ENCODE measurements around a stretch of chr19.

- PRO-cap = no peak
- RAMPAGE, long total RNA = no peak
Observed at GRCh38 chr19:2952919-2953698, 8.3 kb upstream of the ZNF77 start.

DNA sequence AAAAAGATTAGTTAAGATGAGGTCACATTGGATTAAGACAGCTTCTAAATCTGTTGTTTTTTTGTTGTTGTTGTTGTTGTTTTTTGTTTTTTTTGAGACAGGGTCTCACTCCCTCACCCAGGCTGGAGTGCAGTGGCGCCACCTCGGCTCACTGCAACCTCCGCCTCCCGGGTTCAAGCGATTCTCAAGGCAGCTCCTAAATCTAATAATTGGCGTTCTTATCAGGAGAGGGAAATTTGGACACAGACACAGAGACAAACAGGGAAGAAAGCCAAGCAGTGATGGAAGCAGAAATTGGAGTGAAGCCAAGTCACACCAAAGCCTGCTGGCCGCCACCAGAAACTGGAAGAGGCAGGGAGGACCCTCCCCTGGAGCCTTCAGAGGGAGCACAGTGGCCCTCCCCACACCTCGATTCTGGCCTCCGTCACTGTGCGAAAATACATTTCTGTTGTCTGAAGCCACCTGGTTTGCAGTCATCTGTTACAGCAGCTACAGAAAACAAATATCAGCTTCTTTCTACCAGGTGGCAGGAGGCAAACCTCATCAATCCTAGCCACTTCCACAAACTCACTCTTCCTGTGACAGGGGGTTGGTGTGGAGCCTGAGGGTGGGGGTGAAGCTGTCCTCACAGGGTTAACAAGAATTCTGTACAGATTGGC lies 8.3 kb upstream of the TLE6 start:
- PRO-cap = no peak
- RAMPAGE, long total RNA = no peak

GRCh38 chr19:2977786-2978053 lies 356 bp downstream of the TLE6 start:
- PRO-cap = no peak
- RAMPAGE, long total RNA = no peak

DNA sequence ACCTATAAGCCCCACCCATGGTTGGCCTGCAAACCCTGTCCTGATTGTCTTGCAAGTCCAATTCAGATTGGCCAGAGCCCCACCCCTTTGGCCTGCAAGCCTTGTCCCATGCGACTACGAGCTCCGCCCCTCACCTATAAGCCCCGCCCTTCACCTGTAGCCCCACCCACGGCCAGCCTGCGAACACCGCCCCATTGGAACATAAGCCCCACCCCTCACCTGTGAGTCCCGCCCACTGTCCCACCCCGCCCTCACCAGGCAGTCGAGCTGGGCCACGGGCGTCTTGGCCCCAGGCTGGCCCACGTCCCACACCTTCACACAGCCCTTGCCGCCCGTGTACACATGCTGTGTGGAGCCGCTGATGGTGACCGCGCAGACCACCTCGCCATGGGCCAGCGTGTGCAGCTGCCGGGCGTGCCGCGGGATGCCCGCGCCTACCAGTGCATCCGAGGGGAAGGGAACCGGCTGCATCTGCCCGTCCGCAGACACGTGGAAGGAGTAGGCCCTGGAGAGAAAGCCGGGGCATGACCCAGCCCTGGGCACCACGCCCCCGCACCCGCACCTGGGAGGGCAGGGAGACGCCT lies 22.8 kb downstream of the TLE2 start:
- PRO-cap = no peak
- RAMPAGE, long total RNA = no peak

DNA sequence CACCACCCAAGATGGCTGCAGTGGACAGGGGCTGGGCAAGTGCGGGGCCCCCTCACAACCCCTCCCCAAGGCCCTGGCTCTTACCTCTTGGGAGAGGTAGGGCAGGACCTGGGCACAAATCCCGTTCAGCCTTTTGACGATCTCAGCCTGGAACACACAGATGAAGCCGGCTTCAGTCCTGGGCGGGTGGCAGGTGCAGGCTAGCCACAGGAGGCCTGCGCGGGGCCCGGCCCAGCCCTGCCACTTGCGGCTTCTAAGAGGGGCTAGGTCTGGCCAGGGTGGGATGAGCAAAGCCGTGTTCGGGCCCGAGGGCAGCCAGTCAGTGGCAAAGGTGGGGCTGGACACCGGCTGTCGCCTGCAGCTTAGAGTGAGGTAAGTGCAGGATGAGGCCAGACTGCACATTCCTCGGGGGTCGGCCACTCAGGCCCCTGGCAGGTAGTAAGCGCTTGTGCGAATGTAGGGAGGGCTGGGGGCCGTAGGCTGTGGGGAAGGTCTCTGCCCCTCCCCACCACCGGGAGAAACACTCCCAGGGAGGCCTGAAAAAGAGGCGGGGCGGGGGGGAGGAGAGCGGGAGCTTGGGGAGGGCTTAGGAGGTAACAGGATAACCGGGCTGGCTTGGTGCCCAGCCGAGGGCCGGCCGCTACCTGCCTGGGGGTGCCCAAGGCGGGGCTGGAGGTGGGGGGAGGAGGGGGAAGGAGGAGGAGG lies 6.6 kb downstream of the TLE5 start:
- PRO-cap = no peak
- RAMPAGE, long total RNA = no peak

- PRO-cap = no peak
- RAMPAGE, long total RNA = start-site peak on the minus strand at chr19:3061839-3061916, 27 and 20 reads in 2 replicates
Observed at GRCh38 chr19:3061688-3062080, 611 bp downstream of the TLE5 start.

- PRO-cap = no peak
- RAMPAGE, long total RNA = no peak
Observed at GRCh38 chr19:3096464-3096834, 2.3 kb downstream of the GNA11 start.

GRCh38 chr19:3107789-3108310 lies 13.7 kb downstream of the GNA11 start:
- PRO-cap = no peak
- RAMPAGE, long total RNA = no peak

DNA sequence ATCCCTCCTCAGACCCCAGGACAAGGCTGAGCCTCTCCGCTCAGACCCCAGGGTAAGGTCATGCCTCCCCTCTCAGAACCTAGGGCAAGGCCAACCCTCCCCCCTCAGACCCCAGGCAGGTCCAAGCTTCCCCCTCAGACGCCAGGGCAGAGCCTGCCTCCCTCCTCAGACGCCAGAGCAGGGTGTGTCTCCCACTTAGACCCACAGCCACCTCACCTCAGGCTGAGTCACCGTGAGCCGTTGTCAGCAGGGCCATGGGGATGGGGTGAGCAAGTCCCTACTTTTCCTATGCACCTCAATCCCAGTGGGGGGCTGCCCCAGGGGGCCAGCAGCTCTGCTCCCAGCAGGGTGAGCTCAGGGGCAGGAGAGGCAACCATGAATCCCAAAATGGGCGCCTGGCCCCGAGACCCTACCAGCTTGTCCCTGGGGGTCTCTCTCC lies 1.4 kb upstream of the S1PR4 start:
- PRO-cap = no peak
- RAMPAGE, long total RNA = no peak

GRCh38 chr19:3180706-3181218 lies 2.2 kb downstream of the S1PR4 start:
- PRO-cap = no peak
- RAMPAGE, long total RNA = no peak

- PRO-cap = no peak
- RAMPAGE, long total RNA = no peak
Observed at GRCh38 chr19:3193279-3194380, 7.9 kb downstream of the NCLN start.

GRCh38 chr19:3284602-3285630 lies 60.5 kb downstream of the CELF5 start:
- PRO-cap = no peak
- RAMPAGE, long total RNA = no peak

- PRO-cap = no peak
- RAMPAGE, long total RNA = no peak
Observed at GRCh38 chr19:3374420-3375207, 8.2 kb downstream of the NFIC start.

- PRO-cap = no peak
- RAMPAGE, long total RNA = no peak
Observed at GRCh38 chr19:3433239-3433891, 47.0 kb downstream of the SMIM24 start.

GRCh38 chr19:3452227-3453050 lies 27.9 kb downstream of the SMIM24 start:
- PRO-cap = no peak
- RAMPAGE, long total RNA = no peak

GRCh38 chr19:3464878-3465676 lies 15.2 kb downstream of the SMIM24 start:
- PRO-cap = no peak
- RAMPAGE, long total RNA = no peak

DNA sequence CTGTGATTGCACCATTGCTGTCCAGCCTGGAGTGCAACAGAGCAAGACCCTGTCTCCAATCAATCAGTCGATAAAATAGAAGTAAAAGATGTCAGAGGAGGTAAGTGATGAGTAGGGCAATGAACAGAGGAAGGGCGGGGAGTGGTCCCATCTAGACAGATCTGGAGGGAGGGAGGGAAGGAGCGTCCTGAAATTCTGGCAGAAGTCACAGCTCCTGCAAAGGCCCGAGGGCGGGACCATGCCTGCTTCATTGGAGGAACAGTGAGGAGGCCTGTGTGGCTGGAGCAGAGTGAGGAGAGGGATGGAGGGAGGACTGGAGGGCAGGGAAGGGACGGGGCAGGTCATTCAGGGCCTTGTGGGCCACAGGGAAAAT lies 9.6 kb downstream of the SMIM24 start:
- PRO-cap = no peak
- RAMPAGE, long total RNA = no peak

DNA sequence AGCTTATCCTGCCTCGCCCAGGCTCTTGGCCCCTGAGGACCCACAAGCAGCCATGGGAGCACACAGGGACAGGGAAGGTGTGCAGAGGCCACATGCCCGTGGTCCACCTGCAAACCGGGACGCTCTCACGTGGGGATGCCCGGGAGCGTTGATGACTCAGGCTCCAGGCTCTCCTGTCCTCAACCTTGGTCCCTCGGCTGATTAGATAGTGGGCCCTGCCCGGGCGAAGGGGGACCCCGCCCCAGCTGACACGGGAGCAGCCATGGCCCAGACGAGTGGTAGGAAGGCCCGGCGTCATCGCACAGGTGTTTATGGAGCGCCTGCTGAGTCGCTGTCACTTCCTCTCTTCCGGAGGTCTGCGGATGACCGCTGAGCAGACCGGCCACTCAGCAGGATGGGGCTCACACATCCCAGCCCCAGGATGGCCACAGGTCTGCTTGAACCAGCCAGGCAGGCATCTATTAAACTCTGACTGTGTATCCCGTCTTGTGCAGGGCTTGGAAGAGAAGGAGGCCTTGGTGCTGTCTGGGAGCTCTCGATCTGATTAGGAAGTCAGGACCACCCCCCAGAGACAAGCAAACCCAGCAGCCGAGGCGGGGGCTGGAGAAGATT lies 1.5 kb upstream of the SMIM24 start:
- PRO-cap = no peak
- RAMPAGE, long total RNA = no peak

GRCh38 chr19:3510909-3511254 lies 4.8 kb downstream of the FZR1 start:
- PRO-cap = no peak
- RAMPAGE, long total RNA = no peak

GRCh38 chr19:3550861-3551335 lies 6.5 kb downstream of the MFSD12 start:
- PRO-cap = no peak
- RAMPAGE, long total RNA = no peak